ENCODE results near the genes MMRN2 and SNCG.

GRCh38 chr10:84329969-84331110, 2.0 kb downstream of the CCSER2 start:
- PRO-cap = no peak

DNA sequence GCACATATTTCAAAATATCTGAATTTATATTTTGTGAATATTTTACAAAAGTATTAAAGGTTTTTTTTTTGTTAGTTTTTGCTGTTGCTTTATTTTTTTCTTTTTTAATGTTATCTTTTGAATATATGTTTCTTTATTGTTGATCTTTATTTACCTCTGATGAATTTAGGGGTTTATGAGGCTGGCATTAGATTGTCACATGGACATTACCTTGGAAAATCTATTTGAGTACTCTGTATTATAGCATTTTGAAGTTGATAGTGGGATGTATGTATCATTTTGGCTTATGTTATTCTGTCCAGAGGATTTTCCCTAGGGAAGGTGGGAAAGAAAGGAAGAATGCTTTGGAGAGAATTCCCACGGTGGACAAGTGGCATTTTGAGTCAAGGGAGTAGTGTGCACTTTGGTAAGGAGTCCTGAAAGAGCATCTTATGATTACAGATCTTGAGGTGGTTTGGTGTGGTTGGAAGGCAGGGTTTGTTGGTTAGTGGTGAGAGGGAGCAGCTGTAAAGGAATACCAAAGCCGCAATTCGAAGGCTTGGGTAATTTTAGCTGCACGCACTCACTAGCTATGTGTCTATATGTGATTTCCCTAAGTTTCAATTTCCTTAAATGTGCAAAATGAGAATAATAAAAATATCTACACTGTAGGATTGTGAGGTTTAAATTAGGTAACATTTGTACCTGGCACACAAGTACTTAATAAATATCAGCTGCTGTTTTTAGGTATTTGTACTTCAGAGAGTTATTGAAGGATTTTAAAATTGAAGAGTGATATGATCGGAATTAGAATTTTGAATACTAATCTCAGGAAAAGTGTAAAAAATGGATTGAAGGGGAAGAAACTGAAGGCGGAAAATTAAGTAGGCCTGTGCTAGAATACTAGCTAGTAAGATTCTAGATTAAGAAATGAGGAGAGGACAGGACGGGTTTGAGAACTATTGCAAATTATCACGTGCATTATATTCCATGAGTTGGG, 16.2 kb downstream of the CCSER2 start:
- PRO-cap = no peak

GRCh38 chr10:84837874-84838299, 509.5 kb downstream of the CCSER2 start:
- PRO-cap = no peak

- PRO-cap = no peak
These were observed 1002.6 kb downstream of the GRID1 start for GRCh38 chr10:85364053-85364392.

DNA sequence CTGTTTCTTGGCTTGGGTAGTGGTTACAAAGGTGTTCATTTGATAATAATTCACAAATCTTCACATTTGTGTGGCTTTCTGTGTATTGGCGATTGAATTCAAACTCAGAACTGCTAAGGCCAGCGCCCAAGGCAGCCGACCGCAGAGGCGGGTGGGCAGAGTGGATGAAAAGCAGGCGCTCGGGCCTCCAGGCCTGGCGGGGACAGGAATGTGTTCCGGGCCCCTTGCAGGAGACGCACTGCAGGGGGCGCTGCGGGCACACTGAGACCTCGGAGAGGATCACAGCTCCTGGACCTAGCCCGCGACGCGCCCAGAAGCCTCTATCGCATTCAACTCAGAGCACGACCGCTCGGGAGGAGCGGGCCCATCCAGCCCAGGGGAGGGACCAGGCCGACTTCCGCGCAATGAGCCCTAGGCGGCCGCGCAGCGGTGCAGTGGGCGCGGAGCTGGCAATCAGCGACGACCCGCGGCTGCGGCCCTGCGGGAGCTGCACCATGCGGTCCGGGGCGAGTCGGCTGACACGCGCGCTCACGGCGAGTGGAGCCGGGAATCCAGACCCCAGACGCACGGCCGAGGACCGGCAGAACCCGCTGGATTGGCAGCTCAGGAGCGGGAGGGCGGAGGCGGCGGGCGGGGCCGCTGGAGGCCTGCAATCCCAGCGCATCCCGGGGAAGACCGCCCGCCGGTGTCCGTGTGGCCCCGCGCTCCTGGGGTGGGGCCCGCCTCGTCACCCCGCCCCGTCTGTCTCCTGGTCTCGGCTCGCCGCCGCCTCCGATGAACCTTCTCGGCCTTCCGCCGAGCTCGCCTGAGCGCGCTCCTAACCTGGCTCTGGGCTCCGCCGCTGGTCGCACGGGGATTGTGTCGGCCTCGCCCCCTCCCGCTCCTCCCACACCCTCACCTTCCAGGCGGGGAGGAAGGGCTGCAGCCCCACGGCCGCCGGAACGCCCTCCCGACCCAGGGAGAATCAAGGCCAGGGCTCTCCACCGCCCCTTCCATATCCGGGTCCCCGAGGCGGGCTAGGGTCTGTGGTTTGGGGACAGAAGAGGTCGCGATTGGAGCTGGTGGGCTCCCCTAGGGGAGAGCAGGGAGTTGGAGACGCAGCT, 33.5 kb upstream of the GRID1 start:
- PRO-cap = bidirectional peak, plus-strand start at position 323 of the sequence, minus-strand start at position 322 of the sequence; bidirectional peak, plus-strand start at position 777 of the sequence, minus-strand start at position 830 of the sequence

DNA sequence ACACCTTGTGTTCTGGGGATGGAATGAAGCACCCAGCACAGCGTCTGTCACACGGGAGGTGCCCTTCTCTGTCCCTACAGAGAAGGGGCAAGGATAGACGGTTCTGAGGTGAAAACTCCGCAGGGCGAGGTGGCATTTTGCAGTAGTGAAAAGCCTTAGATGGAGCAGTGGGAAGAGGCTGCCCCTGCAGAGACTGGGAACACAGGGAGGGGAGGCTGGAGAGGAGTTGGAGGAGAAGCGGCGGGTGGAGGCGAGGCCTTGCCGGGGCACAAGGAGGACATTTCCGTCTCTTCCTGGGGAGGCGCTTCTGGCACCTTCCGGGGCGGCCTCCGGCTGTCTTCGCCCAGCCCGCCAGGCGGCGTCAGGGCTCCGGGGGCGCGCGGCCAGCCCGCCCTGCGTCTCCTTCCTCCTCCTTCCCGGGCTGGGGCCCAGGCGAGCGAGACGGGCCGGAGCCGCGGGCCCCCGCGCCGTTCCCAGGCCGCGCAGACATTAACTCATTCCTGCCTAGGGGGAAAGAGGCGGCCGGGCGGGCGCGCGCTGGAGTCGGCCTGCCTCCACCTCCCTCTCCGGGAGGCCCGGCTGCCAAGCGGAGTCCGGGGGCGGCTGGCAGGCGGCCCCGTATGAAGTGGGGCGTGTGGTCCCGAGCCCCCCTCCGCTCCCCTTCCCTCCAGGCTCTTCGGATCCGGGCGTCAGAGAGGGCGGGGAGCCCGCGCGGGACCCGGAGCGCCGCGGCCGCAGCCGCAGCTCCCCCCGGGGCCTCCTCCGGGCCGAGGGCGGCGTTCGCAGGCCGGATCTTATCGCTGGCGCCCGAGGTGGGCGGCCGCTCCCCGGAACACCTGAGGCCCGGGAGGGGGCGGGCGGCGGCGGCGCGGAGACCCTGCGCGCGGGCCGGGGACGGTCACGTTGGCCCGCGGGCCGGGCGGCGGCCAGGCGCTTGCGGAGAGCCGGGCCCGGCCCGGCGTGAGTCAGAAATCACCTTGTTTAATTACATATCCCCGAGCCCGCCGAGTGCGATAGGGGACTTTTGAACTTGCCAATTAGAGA, 42.9 kb downstream of the LDB3 start:
- PRO-cap = bidirectional peak, plus-strand start at position 413 of the sequence, minus-strand start at position 291 of the sequence

DNA sequence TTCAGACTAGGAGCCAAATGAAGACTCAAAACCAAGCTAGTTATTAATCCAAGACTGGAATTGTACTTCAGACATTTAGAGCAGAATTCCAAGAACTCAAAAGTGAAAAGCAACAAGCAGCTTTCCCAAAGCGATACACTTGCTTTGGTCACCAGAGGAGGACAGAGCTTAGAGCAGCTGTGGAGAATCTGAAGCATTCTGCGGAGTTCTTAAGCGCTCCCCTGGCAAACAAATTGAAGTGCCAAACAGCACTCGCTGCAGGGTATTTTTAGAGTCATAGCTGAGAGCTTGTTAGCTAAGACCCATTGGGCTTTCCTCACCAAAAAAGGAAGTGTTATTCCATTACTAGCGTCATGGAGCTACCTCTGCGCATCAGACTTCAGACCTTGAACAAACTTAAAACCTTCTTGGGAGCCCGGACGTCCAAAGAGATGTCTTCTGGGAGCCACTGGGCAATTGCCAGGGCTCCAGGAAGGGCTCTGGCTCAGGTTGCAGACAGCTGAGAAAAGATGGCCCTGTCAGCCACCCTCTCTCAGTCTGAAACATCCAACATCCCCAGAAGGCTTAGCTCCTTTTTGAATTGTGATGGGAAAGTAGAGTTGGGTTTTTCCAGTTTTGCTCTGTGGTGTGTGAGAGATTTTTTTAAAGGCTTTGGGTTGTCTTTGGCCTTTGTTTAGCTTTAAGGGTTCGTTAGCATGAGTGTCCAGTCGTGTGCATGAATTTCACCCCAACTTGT, 23.1 kb upstream of the BMPR1A start:
- PRO-cap = no peak

DNA sequence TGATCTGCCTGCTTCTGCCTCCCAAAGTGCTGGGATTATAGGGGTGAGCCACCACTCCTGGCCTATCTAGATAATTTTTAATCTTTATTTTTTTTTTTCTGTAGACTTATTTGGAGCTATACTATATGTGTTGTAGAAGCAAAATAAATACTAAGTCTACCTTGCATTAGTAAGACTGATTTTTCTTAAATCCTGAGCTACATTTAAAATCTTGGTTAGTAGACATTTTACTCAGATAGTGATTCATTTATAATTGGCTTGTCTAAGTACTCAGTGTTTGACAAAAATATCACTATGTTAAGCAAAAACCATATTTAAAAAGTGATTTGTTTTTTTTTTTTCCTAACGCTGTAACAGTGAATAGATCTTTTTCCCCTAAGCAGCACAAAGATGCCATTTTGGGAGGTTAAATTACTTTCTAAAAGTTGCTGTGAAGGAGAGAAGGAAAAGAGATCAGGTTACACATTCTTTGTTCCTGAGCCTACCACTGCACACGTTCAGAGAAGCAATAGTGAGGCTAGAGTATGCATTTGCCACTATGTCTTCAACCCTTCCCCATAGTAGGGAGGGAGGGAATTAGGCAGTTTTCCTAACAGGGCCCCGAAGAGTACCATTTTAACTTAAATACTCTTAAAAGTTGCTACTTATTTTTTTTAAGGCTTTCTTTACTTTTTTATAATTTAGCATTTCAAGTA, 38.8 kb downstream of the BMPR1A start:
- PRO-cap = no peak

DNA sequence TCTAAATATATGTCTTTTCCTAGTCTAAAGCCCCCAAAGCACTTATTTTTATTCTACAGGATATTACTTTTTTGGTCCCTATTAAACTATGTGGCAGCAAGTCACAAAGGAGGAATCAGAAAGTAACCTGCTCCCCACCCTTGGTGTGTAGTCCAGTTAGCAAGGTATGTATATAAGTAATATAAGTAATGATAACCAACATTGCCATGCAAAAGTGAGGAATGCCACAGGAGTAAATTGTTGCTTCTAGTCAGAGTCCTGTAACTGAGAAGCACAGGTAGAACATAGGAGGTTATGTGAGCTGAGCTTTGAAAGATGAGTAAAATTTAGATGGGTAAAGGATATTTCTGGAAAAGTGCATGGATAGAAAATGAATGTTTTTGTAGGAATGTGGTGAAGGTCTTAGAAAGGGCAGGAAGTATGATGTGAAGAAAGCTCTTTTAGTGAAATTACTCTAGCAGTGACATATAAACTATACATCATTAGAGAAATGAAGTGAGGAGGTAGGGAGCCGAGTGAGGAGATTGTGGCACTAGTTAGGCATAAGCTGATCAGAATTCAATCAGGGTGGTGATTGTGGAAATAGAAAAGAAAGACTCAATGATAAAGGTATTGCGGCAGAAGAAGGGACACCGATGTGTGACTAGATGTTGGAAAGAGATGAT, 87.1 kb downstream of the BMPR1A start:
- PRO-cap = no peak

DNA sequence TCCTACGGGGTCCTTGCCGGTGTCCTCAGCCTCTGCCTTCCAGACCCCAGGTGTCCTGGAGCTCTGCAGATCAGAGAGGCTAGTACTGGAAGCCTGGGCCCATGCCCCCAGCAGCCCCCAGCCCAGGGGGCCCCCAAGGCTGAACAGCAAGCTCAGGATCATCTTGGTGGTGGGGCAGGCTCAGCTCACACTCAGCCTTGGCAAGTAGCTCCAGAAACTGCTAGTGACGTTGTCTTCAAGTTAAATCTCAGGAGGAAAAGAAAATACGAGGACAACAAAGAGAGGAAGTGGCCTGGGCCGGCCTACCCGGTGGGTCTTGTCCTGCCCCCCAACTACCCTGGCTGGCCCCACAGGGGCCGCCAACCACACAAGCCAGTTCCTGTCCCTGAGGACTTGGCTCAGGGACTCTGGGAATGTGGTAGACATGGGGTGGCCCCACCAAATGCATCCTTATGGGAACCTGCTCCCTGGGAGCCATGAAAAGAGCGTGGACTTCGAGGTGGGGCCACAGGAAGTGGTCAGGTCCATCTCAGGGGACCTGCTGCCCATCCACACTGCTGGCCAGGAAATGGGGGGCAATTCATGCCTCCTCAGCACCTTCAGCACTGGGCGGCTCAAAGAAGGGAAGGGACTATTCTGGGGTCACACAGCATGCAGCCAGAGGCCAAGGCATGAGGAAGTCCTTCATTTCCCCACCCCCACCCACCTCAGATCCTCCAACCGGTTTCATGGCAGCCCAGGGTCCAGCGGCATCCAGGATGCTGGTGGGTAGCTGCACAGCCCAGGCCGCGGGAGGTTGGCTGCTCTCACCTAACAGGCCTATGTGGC, at the start of gene MMRN2:
Gene MMRN2, minus strand, starts transcription at position 236 of the 828 bp plus-strand sequence.
- PRO-cap = unidirectional peak, minus-strand start at position 219 of the sequence

DNA sequence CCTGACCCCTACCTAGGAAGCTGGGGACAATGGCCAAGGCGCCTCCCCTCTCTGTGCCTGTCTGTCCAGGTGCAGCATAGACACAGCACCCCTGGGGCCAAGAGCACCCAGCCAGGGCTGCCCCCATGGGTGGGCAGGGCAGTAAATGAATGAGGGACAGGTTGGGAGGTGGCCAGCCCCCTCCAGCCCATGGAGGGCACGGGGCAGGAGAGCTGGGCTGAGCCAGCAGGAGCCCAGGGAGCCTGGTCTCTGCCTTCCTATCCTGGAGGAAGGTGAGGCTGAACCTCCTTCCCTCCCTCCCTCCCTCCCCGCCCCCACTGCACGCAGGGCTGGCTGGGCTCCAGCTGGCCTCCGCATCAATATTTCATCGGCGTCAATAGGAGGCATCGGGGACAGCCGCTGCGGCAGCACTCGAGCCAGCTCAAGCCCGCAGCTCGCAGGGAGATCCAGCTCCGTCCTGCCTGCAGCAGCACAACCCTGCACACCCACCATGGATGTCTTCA, at the start of gene SNCG:
Gene SNCG, plus strand, starts transcription at position 392 of the 503 bp plus-strand sequence.
- PRO-cap = no peak

DNA sequence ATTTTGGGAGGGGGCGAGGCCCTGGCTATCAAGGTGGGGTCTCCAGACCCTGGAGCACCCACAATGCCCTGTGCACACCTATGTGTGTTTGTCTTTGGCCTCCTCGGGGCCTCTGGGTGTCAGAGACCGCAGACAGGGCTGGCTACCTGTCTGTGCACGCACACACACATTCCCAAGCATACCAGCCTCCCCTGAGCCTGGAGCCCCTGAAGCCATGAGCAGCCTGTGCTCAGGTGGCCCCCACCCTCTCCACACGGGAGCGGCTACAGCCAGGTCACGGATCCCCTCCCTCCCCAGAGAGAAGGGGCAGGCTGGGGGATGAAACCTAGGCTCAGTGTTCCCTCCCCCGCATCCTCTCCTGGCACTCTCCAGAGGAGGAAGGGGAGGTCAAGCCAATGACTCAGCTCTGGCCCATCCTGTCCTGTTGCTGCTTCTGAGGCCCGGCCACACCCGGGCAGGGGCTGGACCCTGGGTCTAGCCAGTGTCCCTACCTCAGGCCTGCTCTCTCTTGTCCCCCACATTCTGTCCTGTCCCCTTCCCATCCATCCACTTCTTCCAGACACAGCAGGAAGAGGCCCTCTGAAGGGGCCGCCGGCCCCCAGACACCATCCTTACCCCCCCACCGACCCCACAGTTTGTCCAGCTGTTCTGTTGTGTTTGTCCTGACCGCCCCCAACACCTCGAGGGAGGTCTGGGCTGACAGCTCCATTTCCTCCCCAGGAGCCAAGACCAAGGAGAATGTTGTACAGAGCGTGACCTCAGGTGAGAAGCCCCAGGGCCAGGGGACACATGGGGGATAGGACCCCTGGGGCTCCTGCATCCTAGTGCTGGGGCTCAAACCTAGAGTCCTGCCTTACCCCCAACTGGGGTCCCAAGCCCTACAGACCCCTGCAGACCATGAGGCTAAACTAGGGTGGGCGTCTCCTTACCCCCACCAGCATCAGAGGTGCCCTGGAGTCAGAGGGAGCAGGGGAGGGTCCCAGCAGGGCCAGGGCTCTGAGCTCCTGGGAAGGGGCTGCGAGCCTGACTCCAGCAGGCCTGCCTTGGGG, 838 bp downstream of the SNCG start:
- PRO-cap = no peak

- PRO-cap = no peak
These were observed 26.9 kb downstream of the GLUD1 start for GRCh38 chr10:87067522-87068362.

- PRO-cap = bidirectional peak, plus-strand start at chr10:87342431, minus-strand start at chr10:87342375; unidirectional peak, minus-strand start at chr10:87342456; bidirectional peak, plus-strand start at chr10:87342923, minus-strand start at chr10:87342588
These were observed 15.4 kb upstream of the NUTM2D start for GRCh38 chr10:87342055-87342671.

DNA sequence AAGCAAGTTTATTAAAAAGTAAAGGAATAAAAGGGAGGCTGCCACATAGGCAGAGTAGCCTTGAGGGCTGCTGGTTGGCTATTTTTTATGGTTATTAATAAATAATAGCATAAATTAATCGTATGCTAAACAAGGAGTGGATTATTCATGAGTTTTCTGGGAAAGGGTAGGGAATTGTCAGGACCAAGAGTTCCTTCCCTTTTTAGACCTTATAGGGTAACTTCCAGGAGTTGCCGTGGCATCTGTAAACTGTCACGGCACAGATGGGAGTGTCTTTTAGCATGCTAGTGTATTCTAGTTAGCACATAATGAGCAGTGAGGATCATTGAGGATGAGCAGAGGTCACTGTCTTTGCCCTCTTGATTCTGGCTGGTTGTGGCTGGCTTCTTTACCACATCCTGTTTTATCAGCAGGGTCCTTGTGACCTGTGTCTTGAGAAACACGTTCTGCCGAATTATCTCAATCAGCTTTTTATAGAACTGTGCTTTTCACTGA, 41.4 kb downstream of the MINPP1 start:
- PRO-cap = no peak

GRCh38 chr10:87693995-87694515, 34.4 kb downstream of the PAPSS2 start:
- PRO-cap = no peak

GRCh38 chr10:87701530-87702122, 41.9 kb downstream of the PAPSS2 start:
- PRO-cap = unidirectional peak, minus-strand start at chr10:87701738

GRCh38 chr10:87871857-87872305, 8.5 kb downstream of the PTEN start:
- PRO-cap = no peak

GRCh38 chr10:87935750-87936732, 72.6 kb downstream of the PTEN start:
- PRO-cap = no peak

- PRO-cap = unidirectional peak, plus-strand start at chr10:87940773
These were observed 77.4 kb downstream of the PTEN start for GRCh38 chr10:87940646-87941322.

Data from left lobe of liver (tissue), 1 donor.